ENCODE measurements around a stretch of chr1.

- PRO-cap, 2 experiments = no peak in any of the 2 experiments
- RAMPAGE, long total RNA, 4 experiments = no peak in any of the 4 experiments
Measured at GRCh38 chr1:39922041-39922904, 20.6 kb upstream of the MYCL start.

- PRO-cap, 2 experiments = no peak in any of the 2 experiments
- RAMPAGE, long total RNA, 4 experiments = no peak in any of the 4 experiments
Measured at GRCh38 chr1:39937170-39937559, 17.8 kb upstream of the MFSD2A start.

- PRO-cap, 2 experiments = no peak in any of the 2 experiments
- RAMPAGE, long total RNA, 4 experiments = no peak in any of the 4 experiments
Measured at GRCh38 chr1:39969042-39969866, 14.3 kb downstream of the MFSD2A start.

DNA sequence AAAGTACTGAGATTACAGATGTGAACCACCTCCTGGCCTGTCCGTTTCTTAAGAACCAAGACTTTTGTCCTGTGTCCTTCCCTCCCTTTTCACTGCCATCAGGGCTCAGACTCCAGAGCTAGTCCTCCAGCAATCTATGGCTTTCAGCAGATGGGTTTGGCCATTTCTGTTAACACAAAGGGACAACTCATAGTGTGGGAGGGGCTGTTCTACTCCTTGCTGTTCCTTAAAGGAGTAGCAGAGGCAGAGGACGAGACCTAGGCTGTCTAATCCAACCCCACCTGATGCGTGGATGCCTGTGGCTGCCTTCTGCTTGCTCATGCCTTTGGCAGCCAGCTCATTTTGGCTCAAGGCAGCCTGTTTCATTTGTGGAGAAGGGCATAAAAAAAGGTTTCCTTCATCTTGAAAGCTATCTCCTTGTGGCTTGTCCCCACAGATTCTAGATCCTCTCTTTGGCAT is 27.0 kb downstream of the MFSD2A start:
- PRO-cap, 2 experiments = no peak in any of the 2 experiments
- RAMPAGE, long total RNA, 4 experiments = no peak in any of the 4 experiments

- PRO-cap, 2 experiments = no peak in any of the 2 experiments
- RAMPAGE, long total RNA, 4 experiments = no peak in any of the 4 experiments
Measured at GRCh38 chr1:40058999-40059738, 18.6 kb downstream of the CAP1 start.

DNA sequence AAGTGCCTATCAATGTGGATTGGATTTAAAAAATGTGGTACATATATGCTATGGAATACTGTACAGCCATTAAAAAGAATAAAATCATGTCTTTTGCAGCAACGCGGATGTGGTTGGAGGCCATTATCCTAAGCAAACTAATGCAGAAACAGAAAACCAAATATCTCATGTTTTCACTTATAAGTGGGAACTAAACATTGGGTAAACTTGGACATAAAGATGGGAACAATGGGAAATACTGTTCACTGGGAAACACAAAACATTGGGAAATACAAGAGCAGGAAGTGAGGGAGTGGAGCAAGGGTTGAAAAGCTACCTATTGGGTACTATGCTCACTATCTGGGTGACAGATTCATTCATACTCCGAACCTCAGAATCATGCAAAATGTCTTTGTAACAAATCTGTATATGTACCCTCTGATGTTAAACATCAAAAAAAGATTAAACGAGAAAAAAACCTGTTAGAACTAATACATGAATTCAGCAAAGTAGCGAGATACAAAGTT is 17.4 kb upstream of the PPT1 start:
- PRO-cap, 2 experiments = no peak in any of the 2 experiments
- RAMPAGE, long total RNA, 4 experiments = no peak in any of the 4 experiments

- PRO-cap, 2 experiments = no peak in any of the 2 experiments
- RAMPAGE, long total RNA, 4 experiments = no peak in any of the 4 experiments
Measured at GRCh38 chr1:40161473-40162558, 629 bp downstream of the RLF start.

DNA sequence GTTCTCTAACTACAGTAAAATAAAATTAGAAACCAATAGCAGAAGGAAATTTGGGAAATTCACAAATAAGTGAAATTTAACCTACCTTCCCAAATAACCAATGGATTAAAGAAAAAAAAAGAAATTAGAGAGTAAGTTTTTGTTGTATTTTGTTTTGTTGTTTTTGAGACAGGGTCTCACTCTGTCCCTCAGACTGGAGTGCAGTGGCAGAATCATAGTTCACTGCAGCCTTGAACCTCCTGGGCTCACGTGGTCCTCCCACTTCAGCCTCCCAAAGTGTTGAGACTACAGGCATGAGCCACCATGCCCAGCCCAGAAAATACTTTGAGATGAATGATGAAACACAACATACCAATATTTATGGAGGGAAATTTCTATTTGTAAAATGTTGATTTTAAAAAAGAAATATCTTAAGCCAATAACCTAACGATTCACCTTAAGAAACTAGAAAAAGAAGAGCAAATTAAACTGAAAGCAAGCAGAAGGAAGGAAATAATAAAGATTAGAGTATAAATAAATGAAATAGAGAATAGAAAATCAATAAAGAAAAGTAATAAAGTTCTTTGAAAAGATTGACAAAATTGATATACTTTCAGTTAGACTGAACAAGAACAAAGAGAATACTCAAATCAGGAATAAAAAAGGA is 32.2 kb upstream of the TMCO2 start:
- PRO-cap, 2 experiments = no peak in any of the 2 experiments
- RAMPAGE, long total RNA, 4 experiments = no peak in any of the 4 experiments

DNA sequence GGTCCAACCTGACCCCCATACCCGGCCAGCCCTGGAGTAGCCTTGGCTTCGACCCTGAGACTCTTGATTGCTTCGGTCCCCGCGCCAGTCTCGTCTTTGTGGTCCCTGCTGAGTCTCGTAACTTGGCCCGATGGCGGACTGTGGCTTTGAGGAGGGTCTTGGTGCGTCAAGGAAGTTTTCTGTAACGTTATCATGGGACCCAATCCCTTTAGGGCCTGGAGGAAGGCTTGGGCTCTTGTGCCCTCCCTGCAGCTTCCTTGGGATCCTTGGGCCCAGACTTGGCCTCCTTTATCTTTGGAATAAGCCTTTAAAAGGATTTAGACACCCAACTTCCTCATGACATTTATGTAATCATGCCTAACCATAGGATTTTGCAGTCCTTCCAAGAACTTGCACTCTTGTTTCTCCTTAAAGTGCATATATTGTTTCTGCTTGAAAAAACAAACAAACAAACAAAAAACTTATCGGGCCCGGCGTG is 412 bp downstream of the ZMPSTE24 start:
- PRO-cap, 2 experiments = no peak in any of the 2 experiments
- RAMPAGE, long total RNA, 4 experiments = no peak in any of the 4 experiments

GRCh38 chr1:40422289-40422872 is 27.9 kb upstream of the ZFP69B start:
- PRO-cap, 2 experiments = no peak in any of the 2 experiments
- RAMPAGE, long total RNA, 4 experiments = no peak in any of the 4 experiments

DNA sequence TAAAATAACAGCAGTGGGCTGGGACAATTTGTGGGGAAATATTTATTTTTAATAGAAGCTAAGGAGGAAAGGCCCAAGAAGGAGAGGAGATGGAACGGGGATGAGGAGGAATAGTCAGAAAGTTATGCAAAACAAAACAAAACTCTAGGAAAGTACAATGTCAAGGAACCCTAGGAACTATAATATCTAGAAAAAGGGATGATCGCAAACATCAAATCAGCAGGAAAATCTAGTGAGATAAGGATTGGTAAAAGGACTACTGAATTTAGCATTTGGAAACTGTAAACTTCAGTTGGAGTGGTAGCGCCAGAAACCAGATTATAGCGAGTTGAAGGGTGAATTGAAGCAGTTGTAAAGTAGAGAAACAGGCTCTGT is 23.7 kb upstream of the ZFP69B start:
- PRO-cap, 2 experiments = no peak in any of the 2 experiments
- RAMPAGE, long total RNA, 4 experiments = no peak in any of the 4 experiments

- PRO-cap, 2 experiments = no peak in any of the 2 experiments
- RAMPAGE, long total RNA, 4 experiments = no peak in any of the 4 experiments
Measured at GRCh38 chr1:40715474-40716503, 24.3 kb downstream of the NFYC start.

DNA sequence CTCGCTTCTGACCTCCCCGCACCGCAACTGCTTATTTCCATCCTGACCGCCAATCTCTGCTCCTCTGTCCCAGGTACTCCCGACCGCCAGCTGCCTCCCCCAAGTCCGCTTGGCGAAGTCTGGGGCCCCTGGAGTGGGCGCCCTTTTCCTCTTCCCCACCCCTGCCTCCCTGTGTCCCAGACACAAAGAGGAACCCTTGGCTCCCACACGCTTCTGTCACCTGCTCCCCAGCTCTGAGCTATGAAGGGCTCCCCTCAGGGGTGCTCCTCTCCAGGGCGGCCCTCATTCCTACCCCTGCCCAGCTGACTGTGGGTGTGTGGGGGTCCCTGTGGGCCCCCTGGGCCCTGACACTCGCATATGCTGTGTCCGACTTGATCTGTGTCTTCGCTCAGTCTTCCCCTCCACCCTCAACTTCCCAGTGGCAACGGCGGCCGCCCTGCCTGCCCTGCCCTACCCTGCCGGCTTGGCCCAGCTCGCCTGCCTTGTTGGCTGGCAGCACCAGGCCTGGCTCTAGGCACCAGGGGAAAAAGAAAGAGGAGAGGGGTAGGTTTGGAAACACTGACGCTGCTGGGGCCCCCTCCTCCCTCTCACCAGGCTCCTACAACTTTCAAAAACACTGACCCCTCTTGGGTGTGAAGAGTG is 1.1 kb downstream of the KCNQ4 start:
- PRO-cap, 2 experiments = no peak in any of the 2 experiments
- RAMPAGE, long total RNA, 4 experiments = no peak in any of the 4 experiments

DNA sequence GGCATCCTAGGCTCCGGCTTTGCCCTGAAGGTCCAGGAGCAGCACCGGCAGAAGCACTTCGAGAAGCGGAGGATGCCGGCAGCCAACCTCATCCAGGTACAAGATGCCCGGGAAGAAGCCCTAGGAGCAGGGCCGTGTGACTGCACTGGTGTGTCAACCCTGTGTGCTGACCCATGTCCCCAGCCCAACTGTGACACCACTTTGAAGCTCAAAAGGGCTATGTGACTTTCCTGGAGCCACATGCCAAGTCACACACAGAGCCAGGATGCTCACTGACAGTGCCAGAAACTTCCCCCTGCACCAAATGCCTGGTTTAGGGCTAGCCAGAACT is 36.5 kb downstream of the KCNQ4 start:
- PRO-cap, 2 experiments = no peak in any of the 2 experiments
- RAMPAGE, long total RNA, 4 experiments = no peak in any of the 4 experiments

DNA sequence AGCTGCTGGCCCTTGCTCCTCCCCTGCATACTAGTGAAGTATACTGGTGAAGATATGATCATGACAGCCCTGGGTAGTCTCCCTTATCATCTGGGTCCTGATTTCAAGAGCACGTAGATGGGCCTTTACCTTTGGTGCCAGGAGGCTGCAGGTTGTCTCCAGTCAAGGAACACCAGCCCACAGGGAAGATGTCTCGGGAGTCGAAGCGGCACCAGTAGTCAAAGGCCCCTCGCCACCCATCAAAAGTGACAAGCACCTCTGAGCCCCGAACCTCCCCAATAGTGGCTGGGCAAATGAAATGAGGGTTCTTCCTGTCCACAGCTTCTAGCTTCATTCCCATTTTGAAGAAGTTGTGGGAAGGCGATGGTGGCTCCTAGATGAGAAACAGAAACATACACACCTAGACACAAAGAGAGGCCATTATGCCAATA is 91.6 kb upstream of the SLFNL1 start:
- PRO-cap, 2 experiments = no peak in any of the 2 experiments
- RAMPAGE, long total RNA, 4 experiments = no peak in any of the 4 experiments

DNA sequence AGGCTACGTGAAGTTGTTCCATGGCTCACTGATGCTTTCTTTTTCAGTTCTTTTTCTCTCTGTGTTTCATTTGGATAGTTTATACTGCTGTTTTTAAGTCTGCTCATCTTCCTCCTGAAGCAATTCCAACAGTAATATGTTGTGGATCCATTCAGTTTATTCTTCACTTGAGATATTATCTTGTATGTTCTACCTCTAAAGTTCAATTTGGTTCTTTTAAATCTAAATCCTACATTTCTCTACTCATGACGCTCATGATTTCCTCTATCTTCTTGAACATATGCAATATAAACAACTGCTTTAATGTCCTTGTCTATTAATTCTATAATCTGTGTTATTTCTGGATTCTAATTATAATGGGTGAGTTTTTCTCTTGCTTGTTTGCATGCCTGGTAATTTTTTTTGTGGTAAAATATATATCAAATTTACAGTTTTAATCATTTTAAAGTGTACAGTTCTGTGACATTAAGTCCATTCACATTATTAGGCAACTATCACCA is 107.3 kb upstream of the SLFNL1 start:
- PRO-cap, 2 experiments = no peak in any of the 2 experiments
- RAMPAGE, long total RNA, 4 experiments = no peak in any of the 4 experiments

DNA sequence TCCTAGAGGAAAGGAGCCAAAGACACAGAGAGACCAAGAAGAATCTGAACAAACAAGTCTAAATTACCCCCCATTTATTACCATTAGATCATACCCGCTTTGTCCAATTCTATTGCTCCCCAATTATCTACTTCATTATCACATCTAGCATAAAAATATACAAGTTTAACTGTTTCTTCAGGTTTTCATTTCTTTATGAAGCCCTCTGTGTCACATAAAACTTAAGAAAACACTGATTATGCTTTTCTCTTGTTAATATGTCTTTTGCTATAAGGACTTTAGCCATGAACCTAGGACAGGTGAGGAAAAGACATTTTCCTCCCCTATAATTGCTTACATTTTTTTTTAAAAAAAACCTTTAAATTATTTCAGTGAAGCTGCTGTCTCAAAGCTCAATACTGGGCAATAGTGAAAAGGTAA is 28.5 kb downstream of the SCMH1 start:
- PRO-cap, 2 experiments = no peak in any of the 2 experiments
- RAMPAGE, long total RNA, 4 experiments = no peak in any of the 4 experiments

- PRO-cap, 2 experiments = no peak in any of the 2 experiments
- RAMPAGE, long total RNA, 4 experiments = no peak in any of the 4 experiments
Measured at GRCh38 chr1:41240619-41241213, 1.4 kb downstream of the SCMH1 start.

DNA sequence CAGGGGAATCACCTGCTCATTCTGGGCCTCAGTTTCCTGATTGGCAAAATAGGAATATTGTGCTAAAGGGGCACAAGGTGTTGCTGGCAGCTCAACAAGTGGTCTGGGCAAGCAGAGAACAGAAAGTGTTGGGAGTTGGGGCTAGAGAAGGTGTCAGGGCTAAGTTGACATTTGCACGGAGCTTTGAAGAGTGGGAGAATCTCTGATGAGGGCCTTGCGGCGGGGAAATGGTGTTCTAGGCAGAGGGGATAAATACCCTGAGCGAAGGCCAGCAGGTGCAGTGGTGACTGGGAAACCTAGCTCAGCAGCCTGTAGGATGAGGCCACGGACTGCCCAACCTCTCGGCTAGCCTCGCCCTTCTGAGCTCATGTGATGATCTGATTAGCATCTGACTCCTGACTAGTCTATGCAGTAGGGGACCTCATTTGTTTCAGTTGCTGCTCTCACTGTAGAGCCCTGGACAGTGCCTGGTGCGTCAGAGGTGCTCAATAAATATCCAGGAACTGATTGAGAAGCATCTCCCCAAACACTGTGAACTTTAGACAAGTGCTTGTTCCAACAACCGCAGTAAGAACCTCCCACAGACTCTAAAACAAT is 118.0 kb upstream of the SCMH1 start:
- PRO-cap, 2 experiments = no peak in any of the 2 experiments
- RAMPAGE, long total RNA, 4 experiments = no peak in any of the 4 experiments

GRCh38 chr1:41371836-41372310 is 112.6 kb downstream of the EDN2 start:
- PRO-cap, 2 experiments = no peak in any of the 2 experiments
- RAMPAGE, long total RNA, 4 experiments = no peak in any of the 4 experiments